ENCODE measurements around the gene AQP9.

- RRBS, result no CpG with 5 or more reads among the region's 10 CpGs
CAGE:
- cytosol, long polyA plus RNA, result no peak
- long polyA plus RNA, result no peak
- nucleus, long polyA plus RNA, result no peak
Observed at GRCh38 chr15:56780237-56780693, 47.0 kb upstream of the ZNF280D start.

DNA sequence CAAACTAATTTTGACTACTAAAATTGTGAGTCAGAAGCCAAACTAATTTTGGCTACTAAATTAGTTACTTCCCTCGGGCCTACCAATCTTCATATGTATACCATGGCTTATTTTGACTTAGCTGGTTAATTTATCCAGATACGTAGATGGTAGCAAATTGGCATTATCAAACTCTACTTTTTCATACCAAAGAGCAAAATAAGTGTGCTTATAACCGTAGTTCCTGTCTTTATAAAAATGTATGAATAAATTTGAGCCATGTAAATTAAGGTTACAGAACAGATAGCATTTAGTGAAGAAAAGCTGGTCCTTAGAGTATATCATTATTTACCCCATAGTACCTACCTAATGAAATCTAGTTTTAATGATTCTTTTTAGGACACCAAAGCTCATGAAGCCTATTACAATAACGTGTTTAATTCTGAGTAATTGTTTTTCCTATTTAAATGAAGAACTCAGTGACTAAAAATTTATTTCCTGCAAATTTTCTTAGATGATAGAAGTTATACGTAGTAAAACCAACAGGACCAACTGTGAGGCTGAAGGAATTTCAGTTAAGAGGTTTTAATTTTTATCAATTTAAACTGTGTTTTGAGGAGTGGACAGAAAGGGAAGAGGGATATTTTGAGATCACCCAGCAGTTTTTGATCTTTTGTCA lies 67.0 kb downstream of the TCF12 start:
- RRBS, result no CpG with 5 or more reads among the region's 5 CpGs
CAGE:
- cytosol, long polyA plus RNA, result no peak
- long polyA plus RNA, result no peak
- nucleus, long polyA plus RNA, result no peak

DNA sequence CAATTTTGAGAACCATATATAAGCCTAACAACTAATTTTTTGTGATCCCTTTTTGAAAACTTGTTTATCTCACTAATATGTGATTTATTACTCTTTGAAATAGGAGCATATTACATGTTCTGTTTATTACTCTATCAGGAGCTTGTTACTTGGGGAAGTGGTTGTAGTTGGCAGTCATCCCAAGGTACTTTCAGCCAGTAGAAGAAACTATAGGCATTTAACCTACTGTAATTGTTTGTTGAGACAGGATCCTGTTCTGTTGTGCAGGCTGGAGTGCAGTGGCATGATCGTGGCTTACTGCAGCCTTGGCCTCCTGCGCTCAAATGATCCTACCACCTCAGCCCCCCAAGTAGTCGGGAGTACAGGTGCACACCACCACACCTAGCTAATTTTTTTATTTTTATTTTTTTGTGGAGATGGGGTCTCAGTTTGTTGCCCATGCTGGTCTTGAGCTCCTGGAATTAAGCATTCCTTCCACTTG lies 195.7 kb downstream of the TCF12 start:
- RRBS, result no CpG with 5 or more reads among the region's 3 CpGs
CAGE:
- cytosol, long polyA plus RNA, result no peak
- long polyA plus RNA, result no peak
- nucleus, long polyA plus RNA, result no peak

DNA sequence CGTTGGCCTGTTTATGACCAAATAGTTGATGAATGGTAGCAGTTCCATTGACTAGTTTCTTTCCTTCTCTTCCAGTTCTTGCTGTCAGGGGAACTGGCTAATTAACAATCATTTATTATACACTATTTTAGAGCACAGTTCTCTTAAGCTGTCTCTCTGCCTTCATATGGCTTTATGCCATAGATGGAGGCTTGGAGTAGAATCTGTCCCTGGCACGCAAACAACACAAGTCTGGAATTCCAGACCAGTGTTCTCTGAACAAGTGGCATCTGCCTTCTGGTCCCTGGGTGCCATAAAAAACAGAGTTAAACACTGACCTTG lies 219.9 kb upstream of the CGNL1 start:
- RRBS, result no CpG with 5 or more reads among the region's 2 CpGs
CAGE:
- cytosol, long polyA plus RNA, result no peak
- long polyA plus RNA, result no peak
- nucleus, long polyA plus RNA, result no peak

DNA sequence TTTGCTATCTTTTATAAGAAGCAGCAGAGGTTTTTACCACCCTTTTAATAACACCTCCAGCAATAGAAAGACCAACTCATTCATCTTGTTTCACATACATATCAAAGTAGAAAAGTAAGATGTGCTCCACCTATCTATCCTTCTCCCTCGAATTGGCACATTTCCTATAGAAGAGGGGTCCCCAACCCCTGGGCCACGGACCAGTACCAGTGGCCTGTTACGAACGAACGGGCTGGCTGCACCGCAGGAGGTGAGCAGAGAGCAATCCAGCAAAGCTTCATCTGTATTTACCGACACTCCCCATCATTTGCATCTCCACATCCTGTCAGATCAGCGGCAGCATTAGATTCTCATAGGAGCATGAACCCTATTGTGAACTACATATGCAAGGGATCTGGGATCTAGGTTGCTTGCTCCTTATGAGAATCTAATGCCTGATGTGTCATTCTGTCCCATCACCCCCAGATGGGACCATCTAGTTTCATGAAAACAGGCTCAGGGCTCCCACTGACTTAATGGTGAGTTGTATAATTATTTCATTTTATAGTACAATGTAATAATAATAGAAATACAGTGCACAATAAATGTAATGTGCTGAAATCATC lies 94.9 kb upstream of the CGNL1 start:
- RRBS, result no CpG with 5 or more reads among the region's 8 CpGs
CAGE:
- cytosol, long polyA plus RNA, result no peak
- long polyA plus RNA, result no peak
- nucleus, long polyA plus RNA, result no peak

GRCh38 chr15:57322084-57322474 lies 54.2 kb upstream of the CGNL1 start:
- RRBS, result no CpG with 5 or more reads among the region's 7 CpGs
CAGE:
- cytosol, long polyA plus RNA, result no peak
- long polyA plus RNA, result no peak
- nucleus, long polyA plus RNA, result no peak

GRCh38 chr15:57382233-57382726 lies 6.0 kb downstream of the CGNL1 start:
- RRBS, result no CpG with 5 or more reads among the region's 7 CpGs
CAGE:
- cytosol, long polyA plus RNA, result no peak
- long polyA plus RNA, result no peak
- nucleus, long polyA plus RNA, result no peak

DNA sequence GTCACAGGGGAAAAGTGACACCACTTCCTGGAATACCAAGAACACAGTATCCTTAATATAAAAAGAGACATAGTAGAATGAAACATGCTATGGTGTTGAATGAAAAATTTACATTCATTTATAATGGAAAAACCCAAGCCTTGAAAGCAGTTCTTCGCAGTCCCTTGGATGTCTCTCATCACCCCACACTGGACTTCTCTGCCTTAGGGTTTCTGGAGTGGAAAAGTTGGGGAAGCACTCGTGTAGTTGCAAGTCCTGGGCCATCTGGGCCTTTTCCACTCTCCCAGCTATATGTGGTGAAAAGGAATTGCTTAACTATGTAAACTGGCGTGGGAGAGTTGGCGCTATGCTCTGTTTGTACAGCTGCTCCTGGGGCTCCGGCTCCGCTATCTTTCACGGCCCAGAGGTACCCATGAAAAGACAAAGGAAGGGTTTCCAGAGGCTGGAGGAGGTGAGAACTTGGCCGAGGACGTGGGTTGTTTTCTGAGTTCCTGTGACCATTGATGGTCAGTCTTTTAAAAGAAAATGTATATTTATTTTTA lies 81.1 kb upstream of the MYZAP start:
- RRBS, result no CpG with 5 or more reads among the region's 9 CpGs
CAGE:
- cytosol, long polyA plus RNA, result no peak
- long polyA plus RNA, result no peak
- nucleus, long polyA plus RNA, result no peak

- RRBS, result no CpG with 5 or more reads among the region's 4 CpGs
CAGE:
- cytosol, long polyA plus RNA, result no peak
- long polyA plus RNA, result no peak
- nucleus, long polyA plus RNA, result no peak
Observed at GRCh38 chr15:57518264-57518584, 73.5 kb upstream of the MYZAP start.

GRCh38 chr15:57528423-57528866 lies 63.3 kb upstream of the MYZAP start:
- RRBS, result no CpG with 5 or more reads among the region's 6 CpGs
CAGE:
- cytosol, long polyA plus RNA, result no peak
- long polyA plus RNA, result no peak
- nucleus, long polyA plus RNA, result no peak

DNA sequence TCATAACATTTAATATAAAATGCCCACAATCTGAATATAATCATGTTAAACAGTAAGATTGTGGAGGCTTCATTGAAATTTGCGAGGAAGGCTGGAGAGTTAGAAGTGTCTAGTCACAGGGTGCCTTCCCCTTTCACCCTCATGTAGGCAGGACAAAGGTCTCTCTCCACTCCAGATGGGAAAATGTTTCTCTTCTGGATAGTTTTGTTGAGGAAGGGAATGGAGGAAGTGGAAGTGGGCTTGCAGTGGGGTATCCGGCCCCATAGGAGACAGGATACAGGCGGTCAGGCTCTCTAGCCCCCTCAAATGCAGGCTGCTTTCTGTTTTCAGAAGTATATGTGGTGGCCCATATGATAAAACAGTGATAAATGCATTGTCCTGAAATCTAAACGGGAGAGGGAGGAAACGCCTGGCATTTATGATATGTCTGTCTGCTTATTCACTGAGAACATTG lies 13.3 kb upstream of the MYZAP start:
- RRBS, result no CpG with 5 or more reads among the region's 5 CpGs
CAGE:
- cytosol, long polyA plus RNA, result no peak
- long polyA plus RNA, result no peak
- nucleus, long polyA plus RNA, result no peak

GRCh38 chr15:57679677-57680465 lies 26.6 kb upstream of the POLR2M start:
- RRBS, result no CpG with 5 or more reads among the region's 6 CpGs
CAGE:
- cytosol, long polyA plus RNA, result no peak
- long polyA plus RNA, result no peak
- nucleus, long polyA plus RNA, result no peak

- RRBS, result no CpG with 5 or more reads among the region's 10 CpGs
CAGE:
- cytosol, long polyA plus RNA, result no peak
- long polyA plus RNA, result no peak
- nucleus, long polyA plus RNA, result no peak
Observed at GRCh38 chr15:57783805-57784776, 77.6 kb downstream of the POLR2M start.

- RRBS, result no CpG with 5 or more reads among the region's 2 CpGs
CAGE:
- cytosol, long polyA plus RNA, result no peak
- long polyA plus RNA, result no peak
- nucleus, long polyA plus RNA, result no peak
Observed at GRCh38 chr15:57923345-57923740, 142.2 kb downstream of the ALDH1A2 start.

DNA sequence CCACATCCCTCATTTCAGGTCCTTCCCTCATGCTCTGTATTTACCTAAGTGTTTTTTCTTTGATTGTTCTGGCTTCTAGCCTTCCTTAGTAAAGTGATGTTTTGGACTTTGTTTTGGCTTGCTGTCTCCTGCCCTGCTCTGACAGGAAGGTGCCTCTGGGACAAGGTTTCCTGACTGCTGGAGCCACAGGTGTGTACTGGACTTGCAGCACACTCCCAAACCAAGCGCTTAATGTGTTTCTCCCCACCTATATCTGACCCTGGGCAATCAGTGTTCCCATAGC lies 30.0 kb upstream of the ALDH1A2 start:
- RRBS, result no CpG with 5 or more reads among the region's 1 CpG
CAGE:
- cytosol, long polyA plus RNA, result no peak
- long polyA plus RNA, result no peak
- nucleus, long polyA plus RNA, result no peak

DNA sequence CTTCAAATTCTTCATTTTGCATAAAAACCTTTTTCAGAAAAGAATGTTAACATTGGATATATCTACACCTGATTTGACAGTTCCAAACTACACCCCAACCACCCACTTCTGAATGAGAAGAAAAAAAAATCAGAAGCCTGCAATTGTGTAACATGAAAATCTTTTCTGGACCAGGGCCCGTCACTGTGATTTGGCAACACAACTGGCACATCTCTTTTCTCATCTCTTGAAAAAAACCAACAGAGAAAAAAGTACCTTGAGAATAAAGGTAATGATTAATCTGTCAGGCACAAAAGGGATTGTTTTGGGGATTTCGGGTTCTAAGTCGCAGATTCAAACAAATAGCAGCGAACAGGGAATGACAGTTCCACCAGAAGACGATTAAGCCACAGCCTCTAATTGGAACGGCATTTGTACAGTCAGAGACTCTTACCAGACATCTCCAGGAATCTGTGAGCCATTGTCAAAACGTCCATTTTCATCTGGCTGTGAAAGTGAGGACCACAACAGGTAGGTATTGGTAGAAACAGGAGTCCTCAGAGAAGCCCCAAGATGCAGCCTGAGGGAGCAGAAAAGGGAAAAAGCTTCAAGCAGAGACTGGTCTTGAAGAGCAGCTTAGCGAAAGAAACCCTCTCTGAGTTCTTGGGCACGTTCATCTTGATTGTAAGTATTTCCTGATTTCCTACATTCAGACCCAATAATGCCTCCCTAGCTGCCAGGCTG lies at the start of gene AQP9:
Gene AQP9 (plus strand): TSS at position 368 of the 723 bp plus-strand sequence.
- RRBS, result no CpG with 5 or more reads among the region's 9 CpGs
CAGE:
- cytosol, long polyA plus RNA, result no peak
- long polyA plus RNA, result no peak
- nucleus, long polyA plus RNA, result no peak

GRCh38 chr15:58306465-58307410 lies 125.1 kb upstream of the LIPC start:
- RRBS, result no CpG with 5 or more reads among the region's 7 CpGs
CAGE:
- cytosol, long polyA plus RNA, result no peak
- long polyA plus RNA, result no peak
- nucleus, long polyA plus RNA, result no peak

GRCh38 chr15:58485136-58485582 lies 53.4 kb downstream of the LIPC start:
- RRBS, result no CpG with 5 or more reads among the region's 10 CpGs
CAGE:
- cytosol, long polyA plus RNA, result no peak
- long polyA plus RNA, result no peak
- nucleus, long polyA plus RNA, result no peak

DNA sequence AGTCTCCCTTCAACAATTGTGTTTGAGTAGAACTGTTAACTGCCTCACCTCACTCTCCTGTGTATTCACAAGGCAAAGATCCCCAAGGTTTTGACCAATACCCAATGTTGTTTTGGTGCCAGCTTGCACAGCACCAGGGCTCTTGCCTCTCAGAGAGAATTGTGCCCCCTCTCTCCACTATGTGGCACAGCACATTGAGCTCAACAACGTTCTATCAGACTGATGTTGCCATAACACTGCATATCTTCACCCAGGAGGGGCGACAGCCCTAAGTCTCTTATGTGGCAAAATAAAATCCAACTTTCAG lies 85.3 kb downstream of the LIPC start:
- RRBS, result no CpG with 5 or more reads among the region's 2 CpGs
CAGE:
- cytosol, long polyA plus RNA, result no peak
- long polyA plus RNA, result no peak
- nucleus, long polyA plus RNA, result no peak

DNA sequence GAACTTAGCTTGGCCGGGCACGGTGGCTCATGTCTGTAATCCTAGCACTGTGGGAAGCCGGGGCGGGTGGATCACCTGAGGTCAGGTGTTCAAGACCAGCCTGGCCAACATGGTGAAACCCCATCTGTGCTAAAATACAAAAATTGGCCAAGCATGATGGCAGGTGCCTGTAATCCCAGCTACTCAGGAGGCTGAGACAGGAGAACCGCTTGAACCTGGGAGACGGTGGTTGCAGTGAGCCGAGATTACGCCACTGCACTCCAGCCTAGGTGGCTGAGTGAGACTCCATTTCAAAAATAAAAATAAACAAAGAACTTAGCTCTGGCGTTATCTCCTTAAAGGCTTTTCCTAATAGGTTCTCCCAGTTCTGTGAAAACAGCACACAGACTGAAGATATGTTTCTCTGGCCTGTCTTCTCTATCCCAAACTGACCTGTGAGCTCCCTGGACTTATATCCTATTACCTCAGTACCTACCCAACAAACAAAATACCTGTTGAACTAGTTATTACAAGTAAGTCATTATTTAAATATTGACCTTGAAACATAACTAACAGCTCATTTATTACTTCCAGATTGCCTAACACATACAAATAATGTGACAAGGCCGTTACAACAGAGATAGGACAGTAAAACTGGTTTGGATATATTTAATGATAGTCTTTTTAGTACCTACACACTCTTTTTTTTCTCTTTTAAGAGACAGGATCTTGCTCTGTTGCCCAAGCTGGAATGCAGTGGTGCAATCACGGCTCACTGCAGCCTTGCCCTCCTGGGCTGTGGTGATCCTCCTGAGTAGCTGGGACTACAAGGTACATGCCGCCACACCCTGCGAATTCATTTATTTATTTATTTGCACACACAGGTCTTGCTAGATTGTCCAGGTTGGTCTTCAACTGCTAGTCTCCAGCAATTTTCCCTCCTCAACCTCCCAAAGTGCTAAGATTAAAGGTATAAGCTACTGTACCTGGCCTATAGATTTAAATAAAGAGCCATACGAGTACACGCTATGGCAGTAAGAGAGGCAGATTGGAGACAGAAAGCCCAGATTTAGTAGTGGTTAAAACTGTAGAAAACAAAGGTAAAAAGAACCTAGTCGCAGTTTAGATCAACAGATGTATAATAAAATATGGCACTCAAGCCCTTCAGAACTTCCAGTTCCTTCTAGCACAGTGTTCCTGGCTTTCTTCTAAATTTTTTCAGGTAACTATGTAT lies 145.0 kb downstream of the ADAM10 start:
- RRBS, result no CpG with 5 or more reads among the region's 16 CpGs
CAGE:
- cytosol, long polyA plus RNA, result no peak
- long polyA plus RNA, result no peak
- nucleus, long polyA plus RNA, result no peak